Breast (tissue), 4 donors: ENCODE measurements around a stretch of chr6.

- PRO-cap, 3 experiments, result peak in 2 of 3 experiments; most common plus-strand start chr6:138108402 (in 2); most common minus-strand start chr6:138108345 (in 1)
- RRBS, result no CpG with 5 or more reads among the region's 7 CpGs
These were observed 1.0 kb upstream of the PERP start for GRCh38 chr6:138108272-138108614.

GRCh38 chr6:138334286-138335138, 43.2 kb upstream of the SMIM28 start:
- PRO-cap, 3 experiments, result no peak in any of the 3 experiments
- RRBS, result 91% methylated on average over 5 of the region's 33 CpGs

- PRO-cap, 3 experiments, result peak in 3 of 3 experiments; most common minus-strand start chr6:138593319 (in 3)
- RRBS, result no CpG with 5 or more reads among the region's 12 CpGs
These were observed 93.8 kb upstream of the NHSL1 start for GRCh38 chr6:138592802-138593760.

- PRO-cap, 3 experiments, result no peak in any of the 3 experiments
- RRBS, result no CpG with 5 or more reads among the region's 9 CpGs
These were observed 42.7 kb downstream of the REPS1 start for GRCh38 chr6:138945193-138945825.

GRCh38 chr6:139013155-139013594, 15.4 kb upstream of the ABRACL start:
- PRO-cap, 3 experiments, result no peak in any of the 3 experiments

GRCh38 chr6:139176917-139178008, 42.4 kb downstream of the HECA start:
- PRO-cap, 3 experiments, result no peak in any of the 3 experiments
- RRBS, result no CpG with 5 or more reads among the region's 10 CpGs

DNA sequence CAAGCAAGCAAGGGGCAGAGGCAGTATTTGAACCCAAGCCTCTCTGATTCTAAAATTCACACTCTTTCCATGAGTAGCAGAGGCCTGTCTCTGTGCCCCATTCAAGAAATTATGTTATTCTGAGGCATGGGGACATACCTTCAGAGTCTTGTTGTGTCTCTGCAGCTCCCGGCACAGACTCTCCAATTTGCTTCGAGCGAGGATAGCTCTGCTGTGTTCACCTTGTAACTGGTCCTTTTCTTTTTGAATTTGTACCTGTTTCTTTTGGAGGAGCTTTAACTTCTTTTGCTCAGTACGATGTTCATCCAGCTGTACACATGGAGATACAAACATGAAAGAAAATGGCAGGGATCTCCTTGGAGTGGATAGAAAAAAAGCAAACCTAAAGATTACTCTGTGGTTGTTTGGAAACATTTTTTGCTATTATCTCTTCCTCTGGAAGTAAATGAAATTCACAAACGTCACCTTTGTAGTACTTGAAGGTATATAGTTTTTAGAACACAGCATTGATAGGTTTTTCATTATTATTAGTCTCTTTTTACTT, 21.4 kb downstream of the TXLNB start:
- PRO-cap, 3 experiments, result no peak in any of the 3 experiments
- RRBS, result no CpG with 5 or more reads among the region's 5 CpGs

- PRO-cap, 3 experiments, result no peak in any of the 3 experiments
- RRBS, result no CpG with 5 or more reads among the region's 9 CpGs
These were observed 20.7 kb downstream of the TXLNB start for GRCh38 chr6:139270965-139271689.

DNA sequence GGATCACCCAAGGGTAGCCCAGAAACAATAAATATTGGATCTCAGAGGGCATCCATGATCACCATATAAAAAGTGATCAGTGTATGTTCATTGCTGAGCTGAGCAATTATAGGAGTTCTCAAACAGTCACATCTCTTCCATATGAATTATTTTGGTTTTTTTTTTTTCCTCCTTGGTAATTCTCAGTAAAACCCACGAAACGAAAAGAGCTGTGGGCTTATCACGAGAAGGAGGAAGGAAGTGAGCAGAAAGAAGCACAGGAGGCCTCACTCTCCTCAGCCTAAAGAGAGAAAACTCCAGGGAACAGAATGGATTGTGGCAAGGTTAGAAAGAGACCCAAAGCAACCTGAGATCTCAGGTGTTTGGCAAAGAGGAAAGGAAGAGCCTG, 67.7 kb upstream of the CITED2 start:
- PRO-cap, 3 experiments, result no peak in any of the 3 experiments
- RRBS, result no CpG with 5 or more reads among the region's 3 CpGs

GRCh38 chr6:139626473-139627175, 252.2 kb upstream of the CITED2 start:
- PRO-cap, 3 experiments, result no peak in any of the 3 experiments
- RRBS, result no CpG with 5 or more reads among the region's 4 CpGs

DNA sequence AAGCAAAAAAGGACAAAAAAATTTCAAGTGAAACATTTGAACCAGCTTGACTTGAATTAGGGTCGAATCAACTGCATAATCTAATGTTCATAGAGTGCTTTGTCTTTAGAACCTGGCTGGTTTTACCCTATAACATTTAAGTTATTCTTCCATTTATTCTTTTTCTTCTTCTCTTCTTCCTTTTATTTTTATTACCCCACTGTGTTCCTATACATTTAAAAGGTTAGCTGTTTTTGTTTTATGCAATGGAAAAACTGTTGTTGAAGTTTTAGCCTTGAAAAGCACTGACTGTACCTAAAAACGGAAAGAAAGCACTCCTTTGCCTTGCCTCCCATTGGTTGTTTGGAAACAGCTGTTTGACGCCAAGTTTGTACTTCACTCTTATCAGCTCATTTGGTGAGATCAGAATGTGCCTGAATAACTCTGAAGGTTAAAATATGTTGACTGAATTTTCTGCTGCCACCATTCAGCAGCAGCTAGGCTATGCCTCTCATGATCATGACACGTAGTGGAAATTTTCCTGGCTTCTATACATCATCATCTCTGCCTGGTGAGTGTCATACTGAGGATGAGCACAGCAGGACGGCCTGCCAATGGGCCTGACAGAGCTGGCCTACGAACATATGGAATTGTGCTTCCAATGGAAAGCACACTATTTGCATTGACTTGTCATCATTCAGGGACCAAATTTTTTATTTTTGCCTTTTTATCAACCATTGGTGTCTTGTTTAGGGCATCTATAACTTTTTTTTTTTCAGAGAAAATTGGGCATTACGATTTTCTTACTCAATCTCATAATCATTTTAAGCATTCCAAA, 704.8 kb upstream of the CITED2 start:
- PRO-cap, 3 experiments, result no peak in any of the 3 experiments
- RRBS, result no CpG with 5 or more reads among the region's 7 CpGs

DNA sequence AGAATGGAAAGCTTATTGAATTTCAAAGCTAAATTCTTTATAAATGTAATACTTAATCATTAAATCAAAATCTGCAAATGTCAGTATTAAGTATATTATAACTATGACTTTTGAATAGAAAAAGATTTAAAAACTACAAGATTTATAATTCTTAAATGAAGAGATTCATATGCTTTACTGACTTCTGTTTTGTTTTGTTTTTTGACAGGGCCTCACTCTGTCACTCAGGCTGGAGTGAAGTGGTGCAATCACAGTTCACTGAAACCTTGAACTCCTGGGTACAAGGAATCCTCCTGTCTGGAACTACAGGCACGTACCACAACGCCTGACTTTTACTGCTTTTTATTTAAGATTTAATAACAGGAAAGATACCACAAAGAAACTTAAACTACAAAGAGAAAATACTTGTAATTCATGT, 940.2 kb upstream of the CITED2 start:
- PRO-cap, 3 experiments, result no peak in any of the 3 experiments
- RRBS, result no CpG with 5 or more reads among the region's 2 CpGs

GRCh38 chr6:140460171-140460776, 1085.8 kb upstream of the CITED2 start:
- PRO-cap, 3 experiments, result no peak in any of the 3 experiments
- RRBS, result no CpG with 5 or more reads among the region's 3 CpGs

- PRO-cap, 3 experiments, result no peak in any of the 3 experiments
- RRBS, result no CpG with 5 or more reads among the region's 15 CpGs
These were observed 1274.2 kb upstream of the GJE1 start for GRCh38 chr6:140858326-140859143.

DNA sequence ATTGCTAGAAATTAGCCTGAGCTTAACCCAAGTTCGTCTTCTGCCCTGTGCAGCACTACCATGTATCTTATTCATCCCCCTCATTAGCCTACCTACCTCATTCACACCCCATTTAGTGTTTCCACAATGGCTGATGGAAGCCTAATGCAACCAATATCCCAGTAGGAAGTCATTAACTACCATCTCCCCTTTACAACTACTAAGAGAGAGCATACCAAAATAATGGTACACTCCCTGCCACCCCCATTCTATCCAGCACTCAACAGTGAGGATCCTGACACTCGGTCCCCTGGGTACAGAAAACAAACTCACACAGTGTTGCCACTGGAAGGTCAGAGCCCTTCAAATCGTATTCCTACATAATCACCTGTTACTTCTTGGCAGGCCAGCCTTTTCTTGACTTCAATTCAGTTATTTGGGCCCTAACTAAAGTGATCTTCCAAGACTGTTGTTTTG, 234.9 kb downstream of the HIVEP2 start:
- PRO-cap, 3 experiments, result no peak in any of the 3 experiments
- RRBS, result no CpG with 5 or more reads among the region's 3 CpGs

- PRO-cap, 3 experiments, result no peak in any of the 3 experiments
- RRBS, result no CpG with 5 or more reads among the region's 13 CpGs
These were observed 102.4 kb downstream of the HIVEP2 start for GRCh38 chr6:142842334-142843289.

- PRO-cap, 3 experiments, result no peak in any of the 3 experiments
- RRBS, result no CpG with 5 or more reads among the region's 6 CpGs
These were observed 73.0 kb downstream of the HIVEP2 start for GRCh38 chr6:142871858-142872441.

DNA sequence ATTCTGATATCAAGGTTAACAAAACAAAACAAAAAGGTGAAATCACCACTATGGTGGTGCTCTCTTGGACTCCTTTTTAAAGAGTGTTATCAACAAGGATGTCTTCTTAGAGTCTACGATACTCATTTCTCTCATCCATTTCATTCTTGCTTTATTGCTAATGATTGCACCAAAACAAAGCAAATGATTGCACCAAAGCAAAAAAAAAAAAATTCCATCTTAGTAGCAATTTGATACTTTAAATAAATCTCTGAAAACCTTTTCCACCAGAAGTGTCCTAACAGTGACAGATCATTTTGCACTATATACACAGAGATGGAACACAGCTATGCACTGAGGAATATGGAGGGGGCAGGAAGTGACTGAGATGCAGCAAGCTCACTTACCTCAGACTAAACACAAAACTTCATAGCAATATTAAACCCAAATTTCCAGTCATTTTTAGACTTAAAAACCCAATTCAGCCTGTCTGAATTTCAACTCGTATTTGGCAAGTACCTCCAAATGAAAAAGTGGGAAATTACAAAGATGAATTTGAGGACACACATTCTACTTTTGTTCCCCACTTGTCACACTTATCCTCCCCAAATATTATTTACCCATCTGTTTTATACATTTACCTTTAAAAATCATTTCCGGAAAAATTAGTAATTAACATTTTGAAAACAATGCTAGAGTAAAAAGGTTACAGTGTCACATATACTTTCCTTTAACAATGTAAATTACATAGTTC, 41.1 kb downstream of the HIVEP2 start:
- PRO-cap, 3 experiments, result no peak in any of the 3 experiments
- RRBS, result no CpG with 5 or more reads among the region's 3 CpGs

DNA sequence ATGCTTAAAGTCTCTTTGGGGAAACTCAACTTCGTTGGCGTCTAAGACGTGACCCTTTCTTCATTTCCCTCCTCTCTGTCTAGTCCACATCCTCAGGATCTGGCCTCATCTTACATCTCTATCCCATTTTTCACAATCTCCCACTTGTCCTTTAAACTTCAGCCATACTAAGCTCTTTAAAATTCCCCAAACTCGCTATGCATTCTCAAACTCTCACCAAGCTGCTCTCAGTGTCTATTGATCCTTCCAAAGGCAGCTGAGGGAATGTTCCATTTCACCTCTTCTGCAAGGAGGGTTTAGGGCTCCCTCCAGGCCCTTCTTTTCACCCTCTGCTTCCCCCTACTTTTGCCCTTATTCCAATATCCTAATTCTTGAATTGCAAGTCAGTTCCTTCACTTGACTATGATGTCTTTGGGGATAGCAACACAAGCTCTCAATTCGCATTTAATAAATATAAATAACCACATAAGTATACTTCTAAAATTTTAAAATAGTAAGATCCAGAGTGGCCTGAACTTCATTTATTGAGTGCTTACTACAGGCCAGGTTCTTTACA, 22.9 kb downstream of the HIVEP2 start:
- PRO-cap, 3 experiments, result no peak in any of the 3 experiments
- RRBS, result no CpG with 5 or more reads among the region's 5 CpGs

GRCh38 chr6:142925544-142926135, 19.3 kb downstream of the HIVEP2 start:
- PRO-cap, 3 experiments, result no peak in any of the 3 experiments
- RRBS, result no CpG with 5 or more reads among the region's 7 CpGs